Cytotoxic T cell (primary cell): ENCODE results near the genes SYVN1 and EHBP1L1.

DNA sequence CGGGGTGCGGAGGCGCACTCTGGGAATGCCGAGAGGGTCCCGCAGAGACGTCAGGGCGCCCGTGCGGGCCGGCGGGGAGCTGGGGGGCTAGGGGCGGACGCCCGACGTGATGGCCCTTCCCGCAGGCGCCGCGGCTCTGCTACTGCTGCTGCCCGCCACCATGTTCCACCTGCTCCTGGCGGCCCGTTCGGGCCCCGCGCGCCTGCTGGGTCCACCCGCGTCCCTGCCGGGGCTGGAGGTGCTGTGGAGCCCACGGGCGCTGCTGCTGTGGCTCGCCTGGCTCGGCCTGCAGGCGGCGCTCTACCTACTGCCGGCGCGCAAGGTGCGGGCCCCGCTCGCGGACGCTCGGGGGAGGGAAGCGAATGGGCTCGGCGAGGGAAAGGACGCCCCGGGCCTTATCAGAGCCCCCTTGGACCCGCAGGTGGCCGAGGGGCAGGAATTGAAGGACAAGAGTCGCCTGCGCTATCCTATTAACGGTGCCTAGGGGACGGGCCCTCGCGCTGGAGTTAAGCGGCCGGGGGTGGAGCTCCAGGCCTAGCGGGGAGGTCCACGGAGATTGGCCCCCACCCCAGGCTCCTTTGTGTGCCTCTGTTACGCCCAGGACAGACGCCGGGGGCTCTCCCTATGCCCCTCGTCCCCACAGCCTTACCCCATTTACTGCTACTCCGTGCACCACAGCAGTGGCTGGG, 862 bp downstream of the TM7SF2 start:
- PRO-cap, 2 experiments = peak in 1 of 2 experiments; most common plus-strand start position 356 of the sequence (in 1)

GRCh38 chr11:65118219-65118774, 796 bp upstream of the ZNHIT2 start:
- PRO-cap, 2 experiments = peak in 2 of 2 experiments; most common plus-strand start chr11:65118290 (in 1)

DNA sequence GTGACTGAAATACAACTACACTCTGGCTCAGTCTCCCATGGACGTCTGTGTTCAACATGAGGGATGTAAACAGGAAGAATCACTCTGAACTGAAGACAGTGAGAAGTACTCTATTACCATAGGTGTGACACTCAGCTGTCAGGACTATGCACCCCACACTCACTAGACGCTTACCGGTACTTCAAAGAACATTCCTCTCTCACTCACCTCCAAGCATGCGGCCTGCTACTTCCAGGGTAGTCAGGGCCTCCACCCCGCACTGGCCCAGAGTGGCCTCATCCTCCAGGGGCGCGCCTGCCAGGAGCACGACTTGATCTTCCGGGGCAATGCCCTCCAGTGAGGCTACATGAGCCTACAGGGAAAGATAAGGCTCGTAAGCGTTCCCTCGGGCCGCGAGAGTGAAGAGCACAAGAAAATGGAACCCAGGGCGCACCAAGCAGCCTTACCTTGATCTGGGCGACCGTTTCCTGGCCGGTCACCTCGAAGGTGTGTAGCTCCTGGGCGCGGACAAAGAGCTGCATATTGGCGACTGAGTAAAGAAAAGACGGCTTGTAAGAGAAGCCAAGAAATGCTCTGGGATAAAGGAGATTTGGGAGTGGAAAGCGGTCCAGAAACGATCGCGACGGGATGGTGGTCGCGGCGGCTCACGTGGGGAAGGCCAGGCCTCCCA, 506 bp downstream of the FAU start:
- PRO-cap, 2 experiments = peak in 1 of 2 experiments; most common plus-strand start position 191 of the sequence (in 1); most common minus-strand start position 175 of the sequence (in 1)

DNA sequence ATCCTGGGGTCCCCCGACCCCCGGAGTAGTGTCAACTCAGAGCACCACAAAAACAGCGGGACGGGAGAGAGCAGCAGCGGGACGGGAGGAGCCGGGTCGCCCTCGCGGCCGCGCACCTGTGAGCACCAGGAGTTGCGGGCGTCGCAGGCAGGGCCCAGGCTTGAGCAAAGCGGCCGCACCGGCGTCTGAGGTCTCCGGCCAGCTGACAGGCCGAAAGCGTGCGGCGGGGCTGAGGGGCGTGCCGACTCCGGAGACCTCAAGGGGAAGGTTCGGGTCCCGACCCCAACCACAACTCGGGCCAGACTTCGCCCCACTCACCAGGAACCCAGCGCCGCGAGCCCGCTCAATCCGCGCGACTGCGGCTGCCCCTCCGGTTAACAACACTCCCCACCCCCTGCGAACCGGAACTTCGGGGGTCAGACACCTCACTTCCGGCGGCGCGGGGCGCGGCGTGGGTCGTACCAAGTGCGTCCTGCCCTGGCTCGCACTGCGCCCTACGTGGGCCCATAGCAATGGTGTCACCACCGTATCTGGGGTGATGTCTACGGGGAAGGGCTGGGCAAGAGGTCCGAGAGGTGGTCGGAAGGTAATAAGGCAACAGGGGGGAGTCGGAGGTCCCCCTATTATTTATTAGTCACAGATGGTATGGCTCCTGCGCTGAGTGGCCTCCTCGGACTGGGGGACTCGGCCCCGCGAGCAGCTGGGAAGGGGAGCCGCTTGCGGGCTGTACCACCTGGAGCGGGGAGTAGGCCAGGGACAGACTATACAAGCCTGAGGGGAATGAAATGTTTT, at the start of gene SYVN1:
TSS of gene SYVN1 (minus strand) at position 382 of the 792 bp plus-strand sequence.
- PRO-cap, 2 experiments = peak in 2 of 2 experiments; most common plus-strand start position 428 of the sequence (in 1); most common minus-strand start position 358 of the sequence (in 2)

DNA sequence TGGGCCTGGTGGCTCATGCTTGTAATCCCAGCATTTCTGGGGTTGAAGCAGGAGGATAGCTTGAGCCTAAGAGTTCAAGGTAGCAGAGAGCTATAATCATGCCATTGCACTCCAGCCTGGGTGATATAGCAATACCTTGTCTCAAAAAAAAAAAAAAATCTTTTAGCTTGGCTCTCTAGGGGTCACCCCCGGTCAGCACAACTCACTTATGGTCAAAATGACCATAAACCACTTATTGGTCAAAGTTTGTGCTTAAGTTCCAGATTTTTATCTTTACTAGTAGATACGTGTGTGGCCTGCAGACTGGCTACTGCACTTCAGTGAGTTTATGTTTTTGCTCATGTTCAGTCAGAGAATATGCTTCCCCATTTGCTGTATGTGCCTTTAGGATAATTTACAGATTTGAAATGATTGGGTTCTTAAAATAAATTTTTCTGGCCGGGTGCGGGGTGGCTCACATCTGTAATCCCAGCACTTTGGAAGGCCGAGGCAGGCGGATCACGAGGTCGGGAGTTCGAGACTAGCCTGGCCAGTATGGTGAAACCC, 6.3 kb upstream of the SPDYC start:
- PRO-cap, 2 experiments = no peak in any of the 2 experiments

- PRO-cap, 2 experiments = no peak in any of the 2 experiments
Observed at GRCh38 chr11:65210903-65211942, 29.5 kb downstream of the CAPN1 start.

- PRO-cap, 2 experiments = no peak in any of the 2 experiments
Observed at GRCh38 chr11:65321125-65321569, 6.5 kb downstream of the CDC42EP2 start.

DNA sequence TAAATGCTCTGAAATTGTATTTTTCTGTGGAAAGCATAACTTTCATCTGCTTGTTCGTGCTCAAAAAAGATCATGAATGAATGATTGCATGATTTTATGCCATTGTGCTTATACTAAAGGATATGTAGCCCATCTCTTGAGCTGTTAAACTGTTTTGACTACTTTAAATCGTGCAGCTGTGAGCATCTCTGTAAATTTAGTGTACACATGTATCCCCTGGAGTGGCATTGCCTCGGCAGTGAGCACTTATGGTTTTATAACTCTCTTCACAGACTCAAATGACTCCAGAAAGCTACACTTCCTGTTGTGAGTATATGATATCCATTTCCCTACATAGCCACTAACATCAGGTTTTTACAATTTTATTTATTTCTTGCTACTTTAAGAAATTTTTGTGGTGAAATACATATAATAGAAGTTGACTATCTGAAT, 44.1 kb downstream of the FRMD8 start:
- PRO-cap, 2 experiments = peak in 2 of 2 experiments; most common plus-strand start position 269 of the sequence (in 1); most common minus-strand start position 250 of the sequence (in 2)

GRCh38 chr11:65445333-65446194, 59.1 kb downstream of the FRMD8 start:
- PRO-cap, 2 experiments = peak in 1 of 2 experiments; most common plus-strand start chr11:65445519 (in 1)

DNA sequence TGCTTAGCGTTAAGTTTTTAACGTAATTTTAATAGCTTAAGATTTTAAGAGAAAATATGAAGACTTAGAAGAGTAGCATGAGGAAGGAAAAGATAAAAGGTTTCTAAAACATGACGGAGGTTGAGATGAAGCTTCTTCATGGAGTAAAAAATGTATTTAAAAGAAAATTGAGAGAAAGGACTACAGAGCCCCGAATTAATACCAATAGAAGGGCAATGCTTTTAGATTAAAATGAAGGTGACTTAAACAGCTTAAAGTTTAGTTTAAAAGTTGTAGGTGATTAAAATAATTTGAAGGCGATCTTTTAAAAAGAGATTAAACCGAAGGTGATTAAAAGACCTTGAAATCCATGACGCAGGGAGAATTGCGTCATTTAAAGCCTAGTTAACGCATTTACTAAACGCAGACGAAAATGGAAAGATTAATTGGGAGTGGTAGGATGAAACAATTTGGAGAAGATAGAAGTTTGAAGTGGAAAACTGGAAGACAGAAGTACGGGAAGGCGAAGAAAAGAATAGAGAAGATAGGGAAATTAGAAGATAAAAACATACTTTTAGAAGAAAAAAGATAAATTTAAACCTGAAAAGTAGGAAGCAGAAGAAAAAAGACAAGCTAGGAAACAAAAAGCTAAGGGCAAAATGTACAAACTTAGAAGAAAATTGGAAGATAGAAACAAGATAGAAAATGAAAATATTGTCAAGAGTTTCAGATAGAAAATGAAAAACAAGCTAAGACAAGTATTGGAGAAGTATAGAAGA, 25.5 kb upstream of the SCYL1 start:
- PRO-cap, 2 experiments = no peak in any of the 2 experiments

- PRO-cap, 2 experiments = peak in 1 of 2 experiments; most common plus-strand start chr11:65503693 (in 1)
Observed at GRCh38 chr11:65503529-65504105, 21.3 kb upstream of the SCYL1 start.

- PRO-cap, 2 experiments = peak in 1 of 2 experiments; most common plus-strand start chr11:65576112 (in 1)
Observed at GRCh38 chr11:65575973-65576588, at the start of gene EHBP1L1. Gene EHBP1L1 (plus strand): TSS chr11:65576053.

- PRO-cap, 2 experiments = peak in 2 of 2 experiments; most common plus-strand start chr11:65577170 (in 1); most common minus-strand start chr11:65577146 (in 2)
Observed at GRCh38 chr11:65576811-65577813, 1.3 kb downstream of the EHBP1L1 start.

DNA sequence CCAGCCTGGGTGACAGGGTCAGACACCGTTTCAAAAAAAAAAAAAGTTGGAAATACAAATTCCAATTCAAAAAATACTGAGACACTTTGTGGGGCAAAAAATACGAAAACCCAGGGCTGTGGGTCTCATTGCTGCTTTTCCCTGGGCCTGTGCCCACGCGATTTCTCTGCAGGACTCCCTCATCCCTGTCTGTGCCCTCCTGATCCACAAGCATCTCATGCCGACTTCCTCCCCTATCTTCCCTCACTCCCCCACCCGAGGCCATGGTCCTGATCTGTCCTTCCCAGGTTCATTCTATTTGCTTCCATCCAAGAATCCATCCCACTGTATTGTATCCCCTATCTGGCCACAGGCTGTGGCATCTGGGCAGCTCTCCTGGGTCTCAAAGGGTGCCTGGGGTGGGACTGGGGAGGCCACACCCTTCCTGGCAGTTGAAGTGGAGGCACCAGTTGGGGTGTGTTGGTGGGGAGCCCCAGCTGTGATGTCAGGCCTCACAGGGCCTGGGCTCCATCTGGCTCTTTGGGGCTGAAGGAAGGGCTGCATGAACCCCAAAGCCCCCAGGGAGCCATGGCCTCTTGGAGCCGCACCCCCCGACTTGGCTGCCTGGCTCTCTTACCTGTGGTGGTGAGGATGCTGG, 644 bp downstream of the KCNK7 start:
- PRO-cap, 2 experiments = no peak in any of the 2 experiments

DNA sequence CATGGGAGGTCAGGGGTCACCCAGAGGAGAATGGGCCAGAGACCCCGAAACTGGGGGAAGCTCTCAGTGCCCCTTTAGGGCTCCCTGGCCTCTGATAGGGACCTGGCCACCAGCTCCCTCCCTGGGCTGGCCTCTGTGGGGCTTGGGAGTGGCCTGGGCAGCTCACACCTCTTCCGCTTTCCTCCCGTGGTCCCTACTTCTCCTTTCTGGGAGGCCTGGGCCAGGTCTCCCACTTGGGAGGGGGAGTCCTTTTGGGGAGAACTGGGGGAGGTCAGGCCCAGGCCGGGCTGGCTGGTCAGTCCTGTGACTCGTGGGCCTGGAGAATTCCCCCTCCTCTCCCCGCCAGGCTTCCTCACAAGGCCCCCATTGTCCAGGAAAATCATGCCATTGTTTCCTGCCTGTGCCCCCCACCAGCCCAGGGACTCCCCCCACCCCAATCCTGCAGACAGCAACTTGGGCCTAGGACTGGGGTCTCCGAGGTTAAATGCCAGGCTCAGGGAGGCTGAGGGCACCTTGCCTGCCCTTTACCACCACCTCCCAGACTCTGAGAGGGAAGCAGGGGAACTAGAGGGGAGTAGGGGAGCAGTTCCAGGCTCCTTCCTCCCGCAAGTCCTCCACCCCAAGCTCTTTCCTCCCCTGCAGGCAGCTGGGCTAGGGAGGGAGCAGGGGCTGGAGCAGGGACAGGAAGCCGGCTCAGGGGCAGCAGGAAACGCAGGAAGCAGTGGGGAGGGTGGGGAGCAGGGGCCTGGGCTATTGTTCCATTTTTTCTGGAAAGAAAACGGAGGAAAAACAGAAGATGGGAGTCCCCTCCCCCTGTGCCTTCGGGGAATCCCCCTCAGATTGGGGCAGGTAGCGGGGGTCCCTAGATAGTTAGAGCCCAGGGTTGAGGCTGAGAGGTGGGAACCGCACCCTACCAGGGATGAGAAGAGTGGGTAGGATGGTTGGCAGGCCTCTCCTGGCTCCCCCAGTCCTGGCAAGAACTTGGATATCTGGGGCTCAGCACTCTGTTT, 2.7 kb downstream of the MAP3K11 start:
- PRO-cap, 2 experiments = no peak in any of the 2 experiments

GRCh38 chr11:65629777-65630540, 7.9 kb upstream of the SIPA1 start:
- PRO-cap, 2 experiments = no peak in any of the 2 experiments

- PRO-cap, 2 experiments = peak in 2 of 2 experiments; most common plus-strand start chr11:65639872 (in 1); most common minus-strand start chr11:65639697 (in 2)
Observed at GRCh38 chr11:65639379-65640062, 1.6 kb downstream of the SIPA1 start.

DNA sequence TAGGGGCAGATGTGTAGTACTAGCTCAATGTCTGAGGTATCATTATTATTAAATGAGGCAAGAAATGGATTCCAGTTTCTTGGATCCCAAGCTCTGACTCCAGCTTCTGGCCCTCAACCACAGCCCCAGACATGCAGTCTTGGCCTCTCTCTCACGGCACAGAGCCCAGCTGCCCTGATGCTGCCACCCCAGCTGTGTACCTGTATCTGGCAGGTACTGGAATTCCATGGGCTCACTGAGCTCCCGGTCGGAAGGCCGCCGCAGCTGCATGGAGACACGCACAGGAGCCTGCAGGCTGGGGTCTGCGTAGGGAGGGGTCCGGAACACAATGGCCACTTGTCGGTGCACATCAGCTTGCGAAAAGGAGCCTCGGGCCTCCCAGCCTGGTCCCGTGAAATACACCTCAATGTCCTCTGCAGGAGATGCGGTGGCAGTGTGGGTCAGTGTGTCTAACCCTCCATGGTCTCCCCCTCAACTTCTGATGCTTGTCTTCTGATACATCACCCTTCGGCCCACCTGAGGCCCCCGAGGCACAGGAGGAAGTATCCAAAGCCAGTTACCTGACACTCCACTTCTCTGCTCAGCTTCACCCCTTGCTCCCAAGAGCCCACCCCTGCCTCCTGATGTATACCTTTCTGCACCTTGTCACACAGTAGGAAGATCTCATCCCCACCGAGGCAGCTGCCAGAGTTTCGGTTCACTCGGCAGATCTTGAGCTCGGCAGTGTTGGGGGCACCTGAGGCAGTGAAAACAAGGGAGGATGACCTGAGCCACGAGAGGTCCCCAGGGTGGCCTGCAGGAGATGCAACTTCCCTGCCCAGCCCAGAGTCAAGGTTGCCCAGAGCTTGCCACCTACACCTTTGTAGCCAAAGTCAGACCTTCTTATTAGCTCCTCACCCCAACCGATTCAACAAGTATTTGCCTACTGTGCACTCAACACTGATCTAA, 4.4 kb downstream of the RELA start:
- PRO-cap, 2 experiments = no peak in any of the 2 experiments

DNA sequence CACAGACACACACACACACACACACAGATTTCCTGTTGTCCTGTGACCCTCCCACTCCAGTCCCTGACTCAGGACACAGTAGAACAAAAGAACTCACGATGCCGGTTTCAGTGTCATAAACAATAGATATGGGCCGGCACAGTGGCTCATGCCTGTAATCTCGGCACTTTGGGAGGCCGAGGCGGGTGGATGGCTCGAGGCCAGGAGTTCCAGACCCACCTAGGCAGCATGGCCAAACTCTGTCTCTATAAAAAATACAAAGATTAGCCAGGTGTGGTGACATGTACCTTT, 13.8 kb upstream of the KAT5 start:
- PRO-cap, 2 experiments = no peak in any of the 2 experiments

- PRO-cap, 2 experiments = no peak in any of the 2 experiments
Observed at GRCh38 chr11:65853755-65854576, 4.0 kb downstream of the CFL1 start.